Ascending aorta (tissue), 1 donor: ENCODE measurements around a stretch of chr22.

GRCh38 chr22:46734837-46735796 lies 2.9 kb downstream of the CERK start:
- PRO-cap: no peak

DNA sequence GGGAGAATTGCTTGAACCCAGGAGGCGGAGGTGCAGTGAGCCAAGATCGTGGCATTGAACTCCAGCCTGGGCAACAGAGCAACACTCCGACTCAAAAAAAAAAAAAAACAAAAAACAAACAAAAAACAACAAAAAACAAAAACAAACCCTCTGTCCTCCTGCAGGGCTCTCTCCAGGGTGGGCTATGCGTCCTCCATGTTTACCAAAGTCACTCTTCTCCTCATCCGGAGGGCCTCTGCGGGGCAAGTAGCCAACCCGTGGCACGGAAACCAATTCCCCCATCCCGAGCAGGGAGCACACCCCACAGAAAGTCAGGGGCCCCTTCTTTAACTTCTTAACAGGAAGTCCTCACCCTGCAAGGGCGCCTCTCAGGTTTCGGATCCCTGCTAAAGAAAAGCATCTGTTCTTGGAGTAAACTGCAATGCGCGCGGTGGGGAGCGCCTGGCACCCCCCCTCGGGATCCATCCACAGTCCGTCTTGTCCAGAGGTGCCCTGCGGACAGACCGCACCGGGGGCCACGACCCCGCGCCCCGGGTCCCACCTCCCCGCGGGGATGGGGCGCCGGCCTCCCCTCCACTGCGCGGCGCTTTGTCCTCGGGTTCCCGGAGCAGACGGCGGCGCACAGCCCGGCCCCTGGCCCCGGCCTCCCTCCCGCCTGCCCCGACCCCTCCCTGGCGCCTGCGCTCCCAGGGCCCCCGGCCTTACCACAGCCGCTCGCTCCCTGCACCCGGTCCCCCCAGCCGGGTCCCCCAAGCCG lies 675 bp downstream of the CERK start:
- PRO-cap: no peak

DNA sequence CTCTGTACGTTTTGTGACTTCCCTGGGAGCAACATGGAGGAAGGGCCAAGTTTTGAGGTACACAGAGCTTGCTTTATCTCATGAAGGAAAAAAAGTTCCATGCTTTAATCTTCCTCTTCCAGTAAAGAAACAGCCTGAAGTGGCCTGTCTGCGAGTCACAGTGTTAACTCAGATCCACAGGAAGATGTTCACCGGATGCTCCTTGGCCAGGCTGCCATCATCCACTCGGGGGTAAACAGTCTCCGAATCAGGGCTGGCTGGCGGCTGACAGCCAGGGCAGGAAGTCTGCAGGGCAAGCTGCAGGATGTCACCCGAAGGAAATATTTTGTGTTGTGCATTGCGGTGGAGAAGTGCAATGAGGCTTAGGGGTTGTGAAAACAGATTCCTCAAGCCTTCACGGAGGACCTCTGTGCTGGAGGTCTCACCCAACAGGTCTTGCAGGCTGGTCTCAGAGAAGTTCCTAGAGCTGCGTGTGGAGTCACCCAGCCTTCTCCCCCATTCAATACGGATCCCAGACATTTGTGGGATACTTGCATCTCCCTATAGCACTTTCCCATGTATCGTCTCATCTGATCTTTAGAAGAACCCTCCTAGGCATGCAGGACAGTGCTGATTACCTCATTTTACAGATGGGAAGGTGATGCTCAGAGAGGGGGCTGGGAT lies 11.3 kb upstream of the CERK start:
- PRO-cap: no peak

GRCh38 chr22:46774355-46775217 lies 12.1 kb downstream of the TBC1D22A start:
- PRO-cap: no peak

DNA sequence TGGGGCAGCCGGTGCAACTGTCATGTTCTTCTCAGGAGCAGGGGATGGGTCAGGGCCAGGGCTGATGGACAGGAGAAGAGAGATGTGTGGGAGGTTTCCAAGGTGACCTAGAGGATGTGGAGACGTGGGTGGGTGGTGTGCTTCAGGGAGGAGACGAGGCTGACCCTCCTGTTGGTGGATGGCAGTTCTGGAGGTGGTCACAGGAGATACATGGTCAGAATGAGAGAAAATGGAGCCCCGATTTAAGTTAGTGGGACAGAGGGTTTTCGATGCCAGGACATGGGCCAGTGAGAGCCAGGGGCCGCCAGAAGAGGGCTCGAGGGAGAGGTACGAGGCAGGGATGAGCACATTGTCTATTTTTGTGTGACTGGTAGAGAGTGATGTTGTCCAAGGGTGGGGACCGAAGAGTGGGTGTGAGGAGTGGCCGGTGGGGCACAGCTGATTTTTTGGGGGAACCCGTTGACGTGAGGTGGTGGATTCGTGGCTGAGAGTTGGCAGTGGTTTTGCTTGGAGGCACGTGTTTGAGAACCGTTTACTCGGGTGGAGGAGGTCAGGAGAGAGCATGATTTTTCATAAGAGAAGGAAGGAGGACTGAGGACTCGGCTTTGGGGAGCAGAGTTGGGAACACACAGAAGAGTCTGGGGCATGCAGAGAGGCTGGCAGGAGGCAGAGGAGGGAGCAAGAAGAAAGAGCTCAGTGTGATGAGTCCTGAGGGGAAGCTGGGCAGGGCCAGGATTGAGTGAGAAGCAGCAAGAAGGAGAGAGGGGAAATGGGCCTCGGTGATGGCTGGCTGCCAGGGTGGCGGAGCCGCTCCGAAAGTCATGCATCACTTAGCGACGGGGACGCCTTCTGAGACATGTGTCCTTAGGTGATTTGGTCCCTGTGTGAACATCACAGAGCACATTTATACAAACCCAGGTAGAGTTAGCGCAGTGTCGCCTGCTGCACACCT lies 14.8 kb downstream of the TBC1D22A start:
- PRO-cap: no peak

DNA sequence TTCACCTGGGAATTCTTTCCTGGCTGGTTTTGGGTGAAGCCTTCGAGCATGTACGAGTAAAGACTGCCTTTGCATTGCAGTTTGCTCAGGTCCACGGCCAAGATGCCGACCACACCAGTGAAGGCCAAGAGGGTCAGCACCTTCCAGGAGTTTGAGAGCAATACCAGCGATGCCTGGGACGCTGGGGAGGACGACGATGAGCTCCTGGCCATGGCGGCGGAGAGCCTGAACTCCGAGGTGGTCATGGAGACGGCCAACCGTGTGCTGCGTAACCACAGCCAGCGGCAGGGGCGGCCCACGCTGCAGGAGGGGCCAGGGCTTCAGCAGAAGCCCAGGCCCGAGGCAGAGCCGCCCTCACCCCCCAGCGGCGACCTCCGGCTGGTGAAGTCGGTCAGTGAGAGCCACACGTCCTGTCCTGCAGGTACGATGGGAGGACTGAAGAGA lies 31.0 kb downstream of the TBC1D22A start:
- PRO-cap: no peak

- PRO-cap: no peak
Measured at GRCh38 chr22:46836117-46836605, 73.7 kb downstream of the TBC1D22A start.

- PRO-cap: no peak
Measured at GRCh38 chr22:46915945-46916891, 153.8 kb downstream of the TBC1D22A start.

GRCh38 chr22:47143965-47144844 lies 381.8 kb downstream of the TBC1D22A start:
- PRO-cap: no peak

DNA sequence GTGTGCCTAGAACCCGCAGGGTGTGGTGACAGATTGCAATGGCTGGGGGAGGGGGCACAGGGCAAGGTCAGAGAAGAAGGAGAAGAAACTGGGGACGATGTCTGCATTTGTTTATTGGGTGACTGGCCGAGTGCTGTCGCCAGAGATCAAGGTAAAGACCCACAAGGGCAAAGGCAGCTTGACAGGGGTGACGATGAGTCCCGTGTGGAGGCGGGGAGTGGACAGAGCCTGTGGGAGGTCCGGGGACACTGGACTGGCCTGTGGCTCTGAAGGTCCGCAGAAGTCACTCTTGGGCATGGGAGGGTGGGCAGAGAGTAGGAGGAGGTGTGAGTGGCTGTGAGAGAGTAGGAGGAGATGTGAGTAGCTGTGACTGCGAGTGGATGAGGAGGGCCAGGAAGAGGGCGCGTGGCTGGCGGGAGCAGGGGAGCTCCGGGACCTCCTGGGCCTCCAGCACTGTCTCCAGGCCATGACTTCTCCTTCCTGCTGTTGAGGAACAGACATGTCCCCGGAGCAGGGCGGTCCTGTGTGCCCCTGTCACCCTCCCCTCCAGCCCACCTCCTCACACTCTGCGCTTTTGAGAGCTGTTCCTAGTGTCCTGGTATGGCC lies 391.3 kb downstream of the TBC1D22A start:
- PRO-cap: no peak

GRCh38 chr22:48357150-48357631 lies 132.2 kb upstream of the TAFA5 start:
- PRO-cap: no peak

GRCh38 chr22:48477343-48477860 lies 12.0 kb upstream of the TAFA5 start:
- PRO-cap: no peak

DNA sequence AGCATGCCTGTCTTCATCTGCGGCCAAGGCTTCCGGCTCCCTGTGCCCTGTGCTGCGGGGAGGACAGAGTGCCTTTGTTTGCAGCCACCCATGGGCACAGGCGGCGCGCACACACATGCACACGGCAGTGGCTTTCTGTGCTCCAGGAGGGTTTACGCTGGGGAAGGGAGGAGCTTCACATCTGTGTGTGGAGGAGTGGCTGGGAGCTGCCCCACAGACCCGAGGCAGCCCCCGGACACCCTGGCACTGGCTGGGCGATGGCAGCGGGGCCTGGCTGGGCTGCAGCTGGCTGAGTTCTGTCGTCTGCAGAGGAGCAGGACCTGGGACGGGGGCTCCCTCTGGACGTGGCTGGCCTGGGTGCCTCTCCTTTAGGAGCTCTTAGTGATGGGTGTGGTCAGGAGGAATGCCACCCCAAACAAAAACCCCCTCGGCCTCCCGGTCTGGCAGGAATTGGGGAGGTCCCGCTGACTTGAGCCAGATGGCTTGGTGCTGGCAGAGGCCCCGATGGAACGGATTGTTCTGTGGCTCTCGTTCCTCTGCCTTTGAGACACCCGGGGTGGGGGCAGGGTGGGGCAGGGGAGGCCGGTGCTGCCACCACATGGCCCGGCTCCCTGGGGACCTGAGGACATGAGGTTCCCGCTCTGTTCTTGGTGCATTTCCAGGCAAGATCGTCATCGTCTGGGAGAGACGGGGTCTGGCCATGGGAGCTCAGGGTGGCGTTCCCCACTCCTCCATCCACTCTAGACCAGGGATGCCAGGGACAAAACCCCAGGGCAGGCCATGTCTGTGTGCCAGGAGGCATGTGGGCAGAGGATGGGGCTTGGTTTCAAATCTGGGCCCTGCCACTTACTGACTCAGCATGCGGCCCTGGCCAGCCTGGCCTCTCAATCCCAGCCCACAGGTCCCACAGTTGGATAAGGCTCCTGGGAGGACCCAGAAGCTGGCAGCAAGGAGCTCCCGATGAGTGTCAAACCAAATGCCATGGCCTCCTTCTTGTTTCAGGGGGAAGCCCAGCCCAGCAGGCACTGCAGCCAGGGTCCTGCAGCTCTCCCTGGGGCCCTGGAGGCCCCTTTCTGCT lies 47.6 kb downstream of the TAFA5 start:
- PRO-cap: no peak

- PRO-cap: no peak
Measured at GRCh38 chr22:48692793-48693494, 203.6 kb downstream of the TAFA5 start.

GRCh38 chr22:48702482-48703130 lies 213.3 kb downstream of the TAFA5 start:
- PRO-cap: no peak

DNA sequence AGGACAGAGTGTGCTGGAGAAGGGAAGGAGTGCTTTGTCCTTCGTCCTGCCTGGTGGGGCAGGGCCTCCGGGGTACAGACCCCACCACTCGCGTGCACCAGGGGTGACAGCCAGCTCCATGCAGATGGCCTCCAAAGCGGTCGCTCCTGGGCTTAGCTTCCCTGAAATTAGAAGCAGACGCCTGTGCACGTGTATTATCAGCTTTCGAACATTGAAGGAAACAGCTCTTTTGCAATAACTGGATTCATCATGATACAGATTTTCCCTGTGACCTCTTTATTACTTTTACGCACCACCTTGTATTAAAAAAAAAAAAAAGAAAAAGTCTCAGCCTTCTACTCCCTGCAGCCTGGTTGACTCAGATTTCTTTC lies 378.6 kb downstream of the TAFA5 start:
- PRO-cap: no peak

GRCh38 chr22:49016244-49016708 lies 526.9 kb downstream of the TAFA5 start:
- PRO-cap: no peak

DNA sequence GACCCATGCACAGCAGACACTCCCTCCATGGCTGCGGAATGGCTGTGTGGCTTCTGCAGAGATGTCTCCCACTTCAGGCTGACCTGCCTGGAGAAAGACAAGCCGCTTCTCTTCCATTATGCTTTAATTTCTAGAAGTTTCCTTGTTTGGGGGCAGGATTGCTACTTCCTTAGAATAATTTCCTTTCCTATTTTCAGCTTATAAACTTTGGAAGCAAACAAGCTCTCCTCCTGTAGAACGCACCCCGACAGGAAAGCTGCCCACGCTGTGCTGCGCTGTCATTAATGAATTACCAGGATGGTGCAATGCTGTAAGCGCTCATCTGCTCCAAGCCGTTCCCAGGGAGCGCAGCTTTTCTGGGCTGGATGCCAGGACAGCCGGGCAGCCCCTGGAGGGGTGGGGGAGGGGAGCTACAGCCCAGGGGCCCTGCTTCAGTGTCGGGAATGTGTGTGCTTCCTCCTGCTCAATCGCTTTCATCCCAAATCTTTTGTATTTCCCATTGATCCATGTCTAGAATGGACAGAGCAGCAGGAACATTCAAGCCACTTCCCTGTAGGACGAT lies 617.9 kb downstream of the BRD1 start:
- PRO-cap: no peak

DNA sequence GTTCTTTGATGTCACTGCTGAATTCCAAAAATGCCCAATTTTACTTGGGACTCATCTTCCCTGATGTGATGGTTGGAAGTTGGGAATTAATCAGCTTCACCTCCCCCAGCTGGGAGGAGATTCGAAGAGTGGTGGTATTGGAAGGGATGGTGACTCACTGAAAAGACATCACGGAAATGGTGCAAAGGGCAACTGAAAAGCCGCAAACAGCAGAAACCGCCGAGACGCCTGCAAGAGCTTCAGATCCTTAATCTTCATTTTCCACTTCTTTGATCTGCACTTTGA lies 325.6 kb downstream of the BRD1 start:
- PRO-cap: no peak

- PRO-cap: no peak
Measured at GRCh38 chr22:49775180-49775737, 52.4 kb downstream of the BRD1 start.